Placental epithelial cell (primary cell): ENCODE data around the gene CBFA2T3.

GRCh38 chr16:88936482-88937429 lies 40.3 kb downstream of the CBFA2T3 start:
- CAGE, long polyA plus RNA = no peak

GRCh38 chr16:88941713-88942410 lies 35.1 kb downstream of the CBFA2T3 start:
- CAGE, long polyA plus RNA = no peak

- CAGE, long polyA plus RNA = no peak
These were observed 3.9 kb downstream of the CBFA2T3 start for GRCh38 chr16:88972766-88973765.

DNA sequence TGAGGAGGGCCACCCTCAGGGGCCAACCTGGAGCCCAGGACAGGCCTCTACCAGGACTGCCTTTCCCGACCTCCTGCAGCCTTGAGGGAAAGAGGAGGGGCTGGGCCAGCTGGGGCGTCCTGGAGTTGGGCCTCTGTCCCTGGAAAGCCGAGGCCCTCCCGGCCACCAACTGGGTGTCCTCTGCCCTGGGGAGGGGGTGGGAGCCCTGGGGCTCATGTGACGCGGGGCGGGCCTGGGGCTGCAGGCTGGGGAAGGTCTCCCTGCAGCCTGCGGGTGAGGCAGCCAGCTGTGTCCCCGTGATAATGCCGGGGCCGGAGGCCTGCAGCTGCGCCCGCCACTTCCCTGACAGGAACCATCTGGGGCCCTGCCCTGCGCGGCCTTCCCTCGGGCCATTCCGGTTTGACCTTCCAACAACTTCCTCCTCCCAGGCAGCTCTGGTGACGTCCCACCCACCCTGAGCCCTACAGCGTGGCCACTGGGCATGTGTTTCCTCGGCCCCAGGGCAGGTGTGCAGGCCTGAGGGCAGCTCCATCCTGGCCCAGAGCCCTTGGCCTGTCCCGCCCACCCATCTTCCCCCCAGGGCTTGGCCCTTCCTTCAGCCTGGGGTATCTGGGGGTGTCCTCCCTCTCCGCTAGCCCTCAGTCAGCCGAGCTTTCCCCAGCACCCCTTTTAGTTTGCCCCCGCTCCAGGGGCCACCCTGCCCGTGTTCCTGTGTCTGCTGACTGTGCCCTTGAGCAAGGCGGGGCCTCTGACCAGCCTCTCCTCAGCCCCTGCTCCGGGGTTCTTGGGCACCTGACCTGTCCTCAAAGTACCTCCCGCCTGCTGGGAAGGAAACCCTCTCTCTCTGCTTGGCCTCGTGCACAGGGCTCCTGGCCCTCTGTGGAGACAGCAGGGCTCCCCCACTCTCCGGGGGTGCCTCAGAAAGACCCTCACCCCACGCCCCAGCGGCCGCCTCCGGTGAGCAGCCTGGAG lies at the start of gene CBFA2T3:
Gene CBFA2T3, minus strand, starts transcription at position 401 of the 972 bp plus-strand sequence.
- CAGE, long polyA plus RNA = no peak

GRCh38 chr16:89054212-89054581 lies 39.5 kb upstream of the ACSF3 start:
- CAGE, long polyA plus RNA = no peak

- CAGE, long polyA plus RNA = no peak
These were observed 16.6 kb upstream of the CDH15 start for GRCh38 chr16:89154741-89155619.

- CAGE, long polyA plus RNA = no peak
These were observed 7.2 kb downstream of the SLC22A31 start for GRCh38 chr16:89192964-89193735.

DNA sequence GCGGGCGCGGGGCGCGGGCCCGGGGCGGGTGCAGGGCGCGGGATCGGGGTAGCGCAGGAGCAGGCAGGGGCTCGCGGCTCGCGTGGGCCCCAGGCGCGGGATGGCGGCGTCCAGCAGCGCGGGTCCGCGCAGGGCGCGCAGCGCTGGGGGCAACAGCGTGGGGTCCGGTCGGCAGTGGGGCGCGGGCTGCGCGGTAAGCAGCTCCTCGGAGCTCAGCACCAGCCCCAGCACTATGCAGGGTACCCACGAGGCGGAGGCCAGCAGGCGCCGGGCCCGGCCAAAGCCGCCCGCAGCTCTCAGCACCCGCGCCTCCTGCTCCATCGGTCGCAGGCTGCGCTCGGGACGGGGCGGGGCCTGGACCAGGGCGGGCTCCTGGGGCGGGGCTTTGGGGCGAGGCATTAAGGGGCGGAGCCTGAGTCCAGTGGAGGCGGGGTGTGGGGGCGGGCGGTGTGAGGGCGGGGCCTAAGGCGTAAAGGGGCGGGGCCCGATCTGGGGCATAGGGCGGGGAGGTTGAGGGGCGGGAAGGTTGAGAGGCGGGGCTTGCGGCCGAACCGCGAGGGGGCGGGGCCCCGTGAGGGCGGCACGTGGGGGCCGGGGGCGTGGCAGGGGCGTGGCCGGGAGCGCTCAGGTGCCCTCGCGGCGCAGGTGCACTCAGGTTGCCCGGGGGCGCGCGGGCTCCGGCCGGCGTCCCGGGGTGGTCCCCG lies 1.2 kb upstream of the SLC22A31 start:
- CAGE, long polyA plus RNA = no peak

DNA sequence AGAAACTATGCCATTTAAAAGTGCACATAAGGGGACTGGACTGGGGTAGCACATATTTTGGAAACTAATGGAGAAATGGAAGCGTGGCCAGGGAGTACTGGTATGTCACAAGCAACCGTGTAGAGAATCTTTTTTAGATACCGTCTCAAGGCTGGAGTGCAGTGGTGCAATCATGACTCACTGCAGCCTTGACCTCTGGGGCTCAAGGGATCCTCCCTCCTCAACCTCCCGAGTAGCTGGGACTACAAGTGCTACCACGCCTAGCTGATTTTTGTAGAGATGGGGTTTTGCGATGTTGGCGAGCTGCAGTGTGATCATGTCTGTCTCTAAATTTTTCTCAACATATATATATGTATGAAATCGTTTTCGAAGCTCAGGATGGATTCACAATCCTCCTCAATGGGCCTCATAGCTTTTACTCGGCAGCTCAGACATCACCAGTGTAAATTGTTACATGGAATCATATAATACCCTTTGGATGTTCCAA lies 51.6 kb downstream of the ZNF778 start:
- CAGE, long polyA plus RNA = no peak

GRCh38 chr16:89279584-89280100 lies 62.1 kb downstream of the ZNF778 start:
- CAGE, long polyA plus RNA = no peak

GRCh38 chr16:89285076-89285576 lies 67.6 kb downstream of the ZNF778 start:
- CAGE, long polyA plus RNA = no peak

DNA sequence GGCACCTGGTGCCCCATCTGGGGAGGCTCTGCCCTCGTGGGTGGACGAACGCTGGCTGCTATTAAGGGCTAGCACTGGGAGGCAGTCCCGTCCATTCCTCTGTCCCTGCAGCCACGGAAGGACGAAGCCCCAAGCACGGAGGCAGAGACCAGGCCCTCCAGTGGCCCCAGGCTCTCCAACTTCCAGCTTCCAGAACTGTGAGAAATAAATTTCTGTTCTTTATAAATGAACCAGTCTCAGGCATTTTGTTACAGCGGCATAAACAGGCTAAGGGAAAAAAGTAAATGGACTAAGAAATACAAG lies 127.8 kb downstream of the ZNF778 start:
- CAGE, long polyA plus RNA = no peak

GRCh38 chr16:89479423-89479701 lies 11.0 kb downstream of the ANKRD11 start:
- CAGE, long polyA plus RNA = no peak

DNA sequence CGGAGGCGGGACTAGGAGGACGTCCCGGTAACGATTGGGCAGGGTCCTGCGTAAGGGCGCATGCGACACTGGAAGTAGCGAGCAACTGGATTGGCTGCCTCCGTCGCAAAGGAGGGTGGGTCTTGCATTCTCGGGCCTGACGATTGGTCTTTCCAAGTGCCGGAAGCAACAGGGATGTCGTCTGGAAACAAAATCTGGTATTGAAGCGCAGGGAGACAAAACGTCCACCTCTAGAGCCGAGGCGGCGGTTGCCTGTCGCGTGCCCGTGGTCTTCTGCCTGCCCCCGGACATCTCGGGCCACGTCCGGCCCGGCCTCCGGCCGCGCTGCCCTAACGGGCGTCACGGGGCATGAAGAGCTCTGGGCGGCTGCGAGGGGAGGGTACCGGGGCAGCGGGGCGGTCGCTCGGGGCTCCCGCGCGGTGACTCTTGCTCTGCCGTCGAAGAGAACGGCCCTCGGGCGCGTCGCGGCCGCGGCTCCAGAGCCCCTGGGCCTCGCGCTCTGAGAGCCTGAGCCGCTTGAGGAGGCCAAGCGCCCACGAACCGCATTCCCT lies 468 bp upstream of the ANKRD11 start:
- CAGE, long polyA plus RNA = no peak

DNA sequence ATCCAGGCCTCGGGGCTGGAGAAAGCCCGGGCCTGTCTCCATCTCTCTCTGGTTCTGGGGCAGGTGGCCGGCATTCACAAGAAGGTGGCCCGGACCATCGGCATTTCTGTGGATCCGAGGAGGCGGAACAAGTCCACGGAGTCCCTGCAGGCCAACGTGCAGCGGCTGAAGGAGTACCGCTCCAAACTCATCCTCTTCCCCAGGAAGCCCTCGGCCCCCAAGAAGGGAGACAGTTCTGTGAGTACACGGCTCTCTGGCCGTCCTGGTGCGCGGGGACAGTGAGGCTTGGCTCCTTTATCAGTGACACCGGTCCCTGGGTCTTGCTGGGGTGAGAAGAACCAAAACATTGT lies 1.0 kb downstream of the RPL13 start:
- CAGE, long polyA plus RNA = no peak

GRCh38 chr16:89586914-89587215 lies 11.3 kb downstream of the CPNE7 start:
- CAGE, long polyA plus RNA = no peak

- CAGE, long polyA plus RNA = no peak
These were observed 43.4 kb downstream of the ZNF276 start for GRCh38 chr16:89764513-89765437.

- CAGE, long polyA plus RNA = no peak
These were observed 964 bp downstream of the TCF25 start for GRCh38 chr16:89874134-89874977.

DNA sequence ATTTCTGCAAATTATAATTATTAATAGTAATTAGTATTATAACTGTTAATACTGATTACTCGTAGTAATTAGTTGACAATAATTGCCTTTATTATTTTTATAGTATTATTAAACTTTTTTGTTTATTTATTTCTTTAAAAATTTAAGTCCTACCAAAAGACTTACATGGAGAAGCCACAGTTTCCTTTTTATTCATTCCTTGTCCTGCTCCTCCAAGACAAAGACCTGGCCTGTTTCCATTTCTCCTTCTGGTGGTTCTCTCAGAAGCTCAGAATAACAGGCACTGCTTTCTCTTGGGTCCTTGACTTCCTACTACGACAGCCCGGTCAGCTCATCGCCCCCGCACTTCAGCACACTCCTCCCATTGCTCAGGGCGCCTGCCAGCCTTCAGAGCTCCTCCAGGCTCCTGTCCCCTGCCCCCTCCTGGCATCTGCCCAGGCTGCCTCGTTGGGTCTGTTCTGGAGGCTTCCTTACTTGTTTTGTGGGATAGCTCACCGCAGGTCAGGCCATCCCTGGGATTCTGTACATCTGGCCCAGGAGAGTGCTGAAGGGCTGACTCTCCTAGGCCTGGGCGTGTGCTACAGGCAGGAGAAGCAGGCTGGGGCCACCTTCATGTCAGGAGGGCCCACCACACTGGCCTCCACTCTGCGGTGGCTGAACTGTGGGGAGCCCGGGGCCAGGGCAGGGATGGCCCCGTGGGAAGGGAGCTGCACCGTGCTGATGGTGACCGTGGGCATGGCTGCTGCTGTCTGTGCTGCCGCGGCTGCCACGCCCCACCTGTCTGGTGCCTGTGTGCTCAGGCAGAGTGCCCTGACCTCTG lies 17.6 kb downstream of the TCF25 start:
- CAGE, long polyA plus RNA = no peak

DNA sequence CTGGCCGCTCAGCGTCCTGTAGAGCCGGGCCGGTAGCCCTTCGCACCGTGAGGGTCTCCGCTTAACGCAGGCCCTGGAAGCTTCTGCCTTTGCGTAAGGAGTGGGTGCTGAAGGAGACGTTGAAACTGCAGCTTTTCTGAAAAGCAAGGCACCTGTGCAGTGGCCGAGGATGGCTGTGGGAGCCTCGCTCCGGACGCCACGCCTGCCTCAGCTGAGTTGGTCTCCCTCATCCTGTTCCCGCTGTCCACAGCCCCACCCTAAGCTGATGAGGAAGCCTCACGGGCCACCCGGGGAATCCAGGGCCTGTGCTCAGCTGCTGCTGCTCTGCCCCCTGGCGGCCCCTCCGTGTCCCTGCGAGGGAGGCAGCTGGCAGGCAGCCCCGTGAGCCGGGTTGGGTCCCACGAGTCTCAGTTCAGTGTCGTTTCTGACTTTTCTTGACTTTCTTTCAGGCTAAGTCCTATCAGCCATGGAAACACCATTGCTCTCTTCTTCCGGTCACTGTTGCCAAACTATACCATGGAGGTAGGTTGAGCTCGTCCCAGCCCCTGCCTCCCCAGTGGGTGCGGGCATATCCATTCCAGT lies 8.4 kb upstream of the MC1R start:
- CAGE, long polyA plus RNA = no peak